Thyroid gland (tissue), 7 donors: ENCODE measurements around the genes LARP4 and SMAGP.

DNA sequence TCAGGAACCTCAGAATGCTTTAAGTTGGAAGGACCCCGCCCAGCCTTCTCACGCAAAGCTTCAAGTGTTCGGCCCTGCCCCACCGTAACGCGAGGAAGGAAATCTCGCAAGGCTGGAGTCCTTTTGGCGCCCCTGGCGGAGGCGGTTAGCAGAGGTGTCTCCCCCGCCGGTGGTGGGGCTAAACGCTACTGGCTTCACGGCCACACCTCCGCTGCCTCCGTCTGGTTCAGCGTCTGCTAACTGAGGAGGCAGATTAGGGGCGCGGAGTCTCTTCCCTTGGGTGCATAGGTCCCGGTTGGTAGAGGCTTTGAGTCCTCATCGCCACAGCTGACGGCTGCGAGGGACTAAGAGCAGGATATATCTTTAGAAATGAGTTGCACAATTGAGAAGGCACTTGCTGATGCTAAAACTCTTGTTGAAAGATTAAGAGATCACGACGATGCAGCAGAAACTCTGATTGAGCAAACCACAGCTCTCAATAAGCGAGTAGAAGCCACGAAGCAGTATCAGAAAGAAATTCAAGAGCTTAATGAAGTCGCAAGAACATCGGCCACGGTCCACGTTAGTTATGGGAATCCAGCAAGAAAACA is 22.0 kb downstream of the SPATS2 start:
- PRO-cap, 2 experiments, result no peak in any of the 2 experiments
- RAMPAGE, long total RNA, 5 experiments, result no peak in any of the 5 experiments

DNA sequence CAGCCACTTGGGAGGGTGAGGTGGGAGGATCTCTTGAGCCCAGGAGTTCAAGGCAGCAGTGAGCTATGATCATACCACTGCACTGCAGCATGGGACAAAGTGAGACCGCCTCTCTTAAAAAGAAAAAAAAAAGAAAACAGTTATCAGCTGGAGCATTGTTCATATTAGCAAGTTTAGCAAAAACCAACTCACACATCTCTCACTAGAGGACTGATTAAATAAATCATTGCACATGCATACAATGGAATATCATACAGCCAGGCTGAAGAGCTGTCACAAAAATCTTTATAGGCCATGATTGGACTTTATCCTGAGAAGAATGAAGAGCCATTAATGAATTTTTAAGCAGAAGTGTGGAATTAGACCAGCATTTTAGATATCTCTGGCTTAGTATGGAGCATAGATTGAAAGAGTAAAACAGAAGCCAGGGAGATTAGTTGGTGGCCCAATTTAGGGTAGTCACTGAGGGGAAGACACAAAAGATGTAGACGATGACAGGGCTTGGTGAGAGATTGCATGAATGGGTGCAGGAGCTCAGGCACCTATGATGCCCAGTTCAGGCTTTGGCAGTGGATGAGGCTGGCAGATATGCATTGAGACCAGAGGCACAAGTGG is 8.6 kb upstream of the MCRS1 start:
- PRO-cap, 2 experiments, result no peak in any of the 2 experiments
- RAMPAGE, long total RNA, 5 experiments, result no peak in any of the 5 experiments

- PRO-cap, 2 experiments, result no peak in any of the 2 experiments
- RAMPAGE, long total RNA, 5 experiments, result no peak in any of the 5 experiments
Observed at GRCh38 chr12:49621917-49622343, 1.4 kb upstream of the PRPF40B start.

DNA sequence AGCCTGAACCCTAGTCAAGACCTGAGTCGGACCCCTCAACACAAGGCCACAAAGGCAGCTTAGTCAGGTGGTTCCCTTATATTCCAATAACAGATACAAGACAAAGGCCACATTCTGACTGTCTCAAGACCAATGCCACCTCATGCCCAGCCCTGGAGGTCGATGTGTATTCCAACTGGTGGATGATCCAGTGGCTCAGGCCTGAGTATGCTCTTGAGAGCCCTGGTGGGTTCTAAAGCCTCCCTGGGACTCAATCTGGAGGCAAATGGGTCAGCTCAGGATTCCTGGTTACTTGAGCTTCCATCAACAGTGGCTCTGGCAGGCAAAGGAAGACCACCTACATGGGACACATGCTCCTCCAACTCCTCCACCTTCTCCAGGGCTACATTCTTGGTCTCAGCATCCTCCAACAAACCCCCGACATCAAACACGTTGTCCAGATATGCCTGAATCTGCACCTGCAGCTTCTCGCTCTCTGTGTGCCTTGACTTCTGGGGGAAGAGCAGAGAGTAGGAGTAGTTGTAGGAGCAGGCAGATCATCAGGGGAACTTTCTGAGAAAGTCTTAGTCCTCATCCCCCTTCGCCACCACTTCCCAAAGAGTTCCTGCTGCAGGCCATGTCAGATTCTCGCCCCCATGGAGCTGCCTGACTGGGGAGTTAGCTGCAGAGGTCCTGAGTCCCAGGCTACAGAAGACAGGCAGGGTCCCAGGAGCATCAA is 30.2 kb downstream of the PRPF40B start:
- PRO-cap, 2 experiments, result no peak in any of the 2 experiments
- RAMPAGE, long total RNA, 5 experiments, result no peak in any of the 5 experiments

DNA sequence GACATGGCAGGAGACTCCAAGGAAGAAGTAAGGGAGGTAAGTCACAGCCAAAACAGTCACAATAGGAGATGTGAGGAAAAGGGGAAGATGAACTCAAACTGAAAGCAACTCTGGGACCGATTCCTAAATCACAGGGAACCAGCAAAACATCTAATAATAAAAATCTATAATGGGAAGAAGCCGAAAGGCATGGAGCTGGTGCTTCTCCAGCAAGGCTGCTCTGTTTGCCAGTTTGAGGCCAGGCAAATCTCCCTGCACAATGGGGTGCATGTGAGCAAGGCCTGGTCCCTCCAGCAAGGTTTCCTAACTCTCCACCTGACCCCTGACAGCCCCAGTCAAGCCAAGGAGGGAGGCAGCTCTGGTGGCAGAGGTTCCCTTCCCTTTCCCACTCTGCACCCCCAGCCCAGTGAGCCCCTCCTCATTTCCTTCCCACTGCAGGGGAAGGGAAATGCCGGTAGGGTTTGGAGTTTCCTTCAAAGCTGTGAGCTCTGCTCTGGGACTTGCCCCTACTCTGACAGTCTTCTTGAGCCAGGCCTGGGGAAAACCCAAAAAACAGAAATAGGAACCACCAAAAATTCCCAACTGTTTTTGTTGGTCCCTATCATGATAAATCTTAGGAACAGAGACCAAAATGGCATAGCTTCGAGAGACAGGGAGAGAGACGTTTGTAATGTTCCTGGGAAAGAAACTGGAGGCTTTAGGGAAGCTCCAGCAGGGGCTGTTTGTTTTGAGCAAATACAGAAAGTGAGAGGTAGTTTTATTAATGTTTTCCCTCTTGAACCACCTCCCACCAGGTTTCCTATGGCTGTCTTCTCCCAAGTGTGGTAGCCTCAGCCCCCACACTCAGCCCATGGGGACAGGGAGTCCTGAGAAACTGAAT is 34.7 kb downstream of the FMNL3 start:
- PRO-cap, 2 experiments, result peak in 2 of 2 experiments; most common plus-strand start position 637 of the sequence (in 2); most common minus-strand start position 513 of the sequence (in 1)
- RAMPAGE, long total RNA, 5 experiments, result no peak in any of the 5 experiments

DNA sequence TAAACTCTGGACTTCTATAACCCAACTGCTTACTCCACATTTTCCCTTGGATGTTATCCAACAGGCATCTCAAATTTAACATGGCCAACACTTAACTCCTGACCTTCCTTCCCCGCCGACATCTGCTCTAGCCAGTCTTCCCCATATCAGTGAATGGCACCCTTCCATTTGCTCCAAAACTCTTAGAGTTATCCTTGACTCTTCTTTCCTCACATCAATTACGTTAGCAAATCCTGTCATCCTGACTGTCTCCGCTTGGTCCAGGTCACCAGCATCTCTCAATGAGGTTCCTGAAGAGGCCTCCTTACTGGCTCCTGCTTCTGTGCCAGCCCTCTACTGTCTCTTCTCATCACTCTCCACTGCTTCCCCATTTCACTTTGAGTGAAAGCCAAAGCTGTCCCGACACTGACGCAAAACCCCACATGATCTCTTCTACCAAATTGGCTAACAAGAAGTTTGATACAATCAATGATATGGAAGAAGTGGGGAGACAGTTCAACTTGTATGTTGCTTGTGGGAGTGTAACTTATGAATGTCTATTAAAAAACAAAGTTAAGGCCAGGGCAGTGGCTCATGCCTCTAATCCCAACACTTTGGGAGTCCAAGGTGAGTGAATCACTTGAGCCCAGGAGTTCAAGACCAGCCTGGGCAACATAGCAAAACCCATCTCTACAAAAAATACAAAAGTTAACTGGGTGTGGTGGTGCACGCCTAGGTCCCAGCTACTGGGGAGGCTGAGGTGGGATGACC is 42.9 kb downstream of the TMBIM6 start:
- PRO-cap, 2 experiments, result no peak in any of the 2 experiments
- RAMPAGE, long total RNA, 5 experiments, result no peak in any of the 5 experiments

DNA sequence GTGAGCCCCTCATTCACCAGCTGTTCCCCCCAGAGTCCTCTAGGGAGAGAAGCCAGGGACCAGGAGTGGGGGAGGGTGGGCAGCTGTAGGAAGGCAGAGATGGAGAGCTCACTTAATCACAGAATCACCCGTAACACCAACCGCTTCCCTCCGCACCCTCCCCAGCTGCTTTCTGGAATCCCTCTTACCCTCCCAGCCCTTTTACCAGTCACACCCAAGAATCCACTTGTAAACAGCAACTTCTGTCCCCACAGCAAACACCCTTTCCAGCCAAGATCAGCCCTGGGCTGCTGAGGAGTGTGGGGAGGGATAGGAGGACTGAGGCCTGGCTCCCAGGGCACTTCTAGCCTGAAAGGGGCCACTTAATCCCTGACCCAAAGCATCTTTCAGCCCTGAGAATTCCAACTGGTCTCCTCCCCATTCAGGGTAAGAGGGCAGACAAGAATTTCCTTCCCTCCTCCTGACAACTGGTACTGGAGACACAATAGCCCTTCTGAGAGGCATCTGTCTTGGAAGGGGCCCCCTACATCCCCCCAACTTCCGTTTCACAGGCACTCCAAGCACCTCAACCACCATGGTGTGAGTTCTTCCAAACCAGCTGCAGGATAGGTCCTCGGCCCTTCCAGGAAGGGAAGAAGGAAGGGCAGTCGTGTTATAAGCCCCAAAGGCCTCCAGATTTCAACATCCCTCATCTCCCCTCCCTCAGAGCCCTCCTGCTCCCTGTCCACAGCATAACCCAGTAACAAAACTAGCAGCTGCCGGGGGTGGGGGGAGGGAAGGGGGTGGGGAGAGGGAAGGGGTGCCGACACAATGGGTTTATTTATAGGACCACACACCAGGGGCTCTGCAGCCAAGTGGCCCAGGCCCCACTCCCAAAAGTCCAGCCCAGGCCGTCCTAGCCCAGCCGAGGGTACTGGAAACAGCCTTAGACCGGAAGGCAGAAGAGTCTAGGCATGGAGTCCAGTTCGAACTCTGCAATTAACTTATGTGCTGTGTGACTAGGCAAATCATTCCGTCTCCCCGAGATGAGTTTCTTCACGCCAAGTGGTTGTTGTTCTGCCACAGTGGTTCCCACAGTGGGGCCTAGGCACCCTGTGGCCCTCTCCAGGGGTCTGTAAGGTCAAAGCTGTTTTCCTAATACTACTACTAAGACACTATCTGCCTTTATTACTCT is 18.4 kb downstream of the NCKAP5L start:
- PRO-cap, 2 experiments, result peak in 1 of 2 experiments; most common minus-strand start position 174 of the sequence (in 1)
- RAMPAGE, long total RNA, 5 experiments, result no peak in any of the 5 experiments

DNA sequence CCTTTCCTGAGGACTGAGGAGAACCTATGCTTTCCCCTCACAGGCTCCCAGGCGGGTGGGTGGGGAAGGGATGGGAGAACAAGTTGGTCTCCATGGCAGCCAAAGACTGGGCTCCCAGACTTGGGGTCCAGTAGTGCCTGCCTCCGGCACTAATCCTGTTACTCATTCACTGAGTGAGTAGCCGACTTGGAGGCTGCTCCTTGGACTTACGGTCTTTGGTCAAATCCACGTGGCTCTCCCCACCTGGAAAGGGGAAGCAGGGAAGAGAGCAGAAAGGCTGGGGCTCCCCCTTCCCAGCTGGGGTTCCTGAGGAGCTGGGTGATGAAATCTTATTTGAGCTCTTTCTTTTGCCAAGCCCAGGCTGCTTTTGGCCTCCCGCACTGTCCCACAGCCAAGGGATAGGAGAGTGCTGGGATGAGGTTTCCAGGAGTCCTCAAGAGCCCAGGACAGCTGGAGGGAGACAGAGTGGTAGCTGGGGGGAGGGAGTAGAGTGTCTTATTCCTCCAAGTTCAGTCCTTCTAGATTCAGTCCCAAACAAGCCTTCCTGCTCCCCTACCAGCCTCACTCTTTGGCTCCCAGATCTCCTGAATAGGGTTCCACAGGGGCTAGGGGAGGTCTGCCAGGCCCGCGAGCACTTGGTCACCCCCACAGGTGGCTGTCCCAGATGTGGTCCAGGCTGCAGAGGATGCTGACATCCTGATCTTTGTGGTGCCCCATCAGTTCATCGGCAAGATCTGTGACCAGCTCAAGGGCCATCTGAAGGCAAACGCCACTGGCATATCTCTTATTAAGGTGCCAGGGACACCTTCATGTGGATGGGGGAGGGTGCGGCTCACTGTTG is 1.3 kb downstream of the GPD1 start:
- PRO-cap, 2 experiments, result no peak in any of the 2 experiments
- RAMPAGE, long total RNA, 5 experiments, result no peak in any of the 5 experiments

DNA sequence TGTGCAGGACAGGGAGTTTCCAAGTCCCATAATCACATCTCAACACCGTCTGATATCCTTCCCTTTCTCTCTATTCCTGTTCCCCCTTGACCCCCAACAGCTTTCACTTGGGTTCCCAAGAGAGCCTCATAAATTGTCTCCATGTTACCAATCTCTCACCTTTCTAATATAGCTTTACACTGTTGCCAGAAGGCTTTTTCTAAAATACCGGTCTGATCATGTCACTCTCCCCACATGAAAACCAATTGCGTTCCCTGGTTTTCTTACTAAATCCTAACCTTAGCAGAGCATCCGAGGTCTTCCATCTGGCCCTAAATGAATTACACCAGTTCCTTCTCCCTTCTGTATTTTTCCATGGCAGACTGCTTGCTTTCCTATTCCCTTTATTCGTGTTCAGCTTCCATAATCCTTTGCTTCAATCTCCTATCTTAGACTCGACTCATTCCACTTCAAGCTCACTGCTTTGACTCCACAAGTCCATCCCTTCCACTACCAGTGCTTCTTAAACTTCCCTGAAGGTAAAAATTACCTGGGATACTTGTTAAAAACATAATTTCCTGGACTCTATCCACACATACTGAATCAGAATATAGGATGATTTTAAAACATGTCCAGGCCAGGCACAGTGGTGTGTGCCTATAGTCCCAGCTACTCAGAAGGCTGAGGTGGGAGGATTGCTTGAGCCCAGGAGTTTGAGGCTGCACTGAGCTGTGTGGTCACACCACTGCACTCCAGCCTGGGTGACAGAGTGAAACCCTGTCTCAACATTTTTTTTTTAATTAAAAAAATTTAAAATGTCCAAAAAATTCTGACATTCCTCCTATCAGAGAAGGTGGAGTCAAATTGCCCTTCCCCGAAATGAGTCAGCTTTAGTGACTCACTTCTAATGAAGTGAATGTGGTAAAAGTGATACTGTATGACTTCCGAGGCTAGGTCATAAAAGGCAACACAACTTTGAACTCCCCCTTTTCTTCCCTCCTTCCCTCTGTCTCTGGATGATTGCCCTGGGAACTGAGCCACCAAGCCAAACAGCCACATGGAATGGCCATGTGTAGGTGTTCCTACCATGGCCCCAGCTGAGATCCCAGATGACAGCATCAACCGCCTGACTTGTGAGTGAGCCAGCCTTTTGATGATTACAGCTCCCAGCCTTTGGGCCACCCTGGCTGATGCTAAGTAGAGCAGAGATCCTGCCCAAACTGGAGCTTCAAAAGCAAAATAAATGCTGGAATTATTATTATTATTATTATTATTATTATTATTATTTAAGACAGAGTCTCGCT is 36.5 kb downstream of the LIMA1 start:
- PRO-cap, 2 experiments, result peak in 1 of 2 experiments; most common plus-strand start position 919 of the sequence (in 1); most common minus-strand start position 726 of the sequence (in 1)
- RAMPAGE, long total RNA, 5 experiments, result no peak in any of the 5 experiments

DNA sequence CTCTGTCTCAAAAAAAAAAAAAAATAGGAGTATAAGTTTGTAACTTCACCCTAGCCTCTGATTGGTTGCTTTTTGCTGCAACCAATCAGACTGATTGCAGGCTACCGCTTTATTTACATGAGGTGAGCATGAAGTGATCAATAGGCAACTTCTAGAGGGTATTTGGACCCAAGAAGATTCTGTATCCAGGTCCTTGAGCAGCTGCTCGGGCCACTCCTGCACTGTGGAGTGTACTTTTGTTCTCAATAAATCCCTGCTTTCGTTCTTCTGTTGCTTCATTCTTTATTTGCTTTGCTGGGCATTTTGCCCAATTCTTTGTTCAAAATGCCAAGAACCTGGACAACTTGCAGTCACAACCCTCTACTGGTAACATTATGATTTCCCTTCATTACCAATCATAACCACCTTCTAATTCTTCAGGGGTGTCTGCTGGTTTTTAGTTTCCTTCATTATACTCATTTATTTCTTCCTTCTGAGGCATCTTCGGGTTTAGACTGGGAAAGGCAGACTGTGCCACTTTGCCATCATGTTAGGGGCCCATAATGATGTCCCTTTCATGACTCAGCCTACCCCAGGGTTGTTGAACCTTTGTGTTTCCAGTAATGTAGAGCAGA is 43.4 kb upstream of the LIMA1 start:
- PRO-cap, 2 experiments, result no peak in any of the 2 experiments
- RAMPAGE, long total RNA, 5 experiments, result no peak in any of the 5 experiments

DNA sequence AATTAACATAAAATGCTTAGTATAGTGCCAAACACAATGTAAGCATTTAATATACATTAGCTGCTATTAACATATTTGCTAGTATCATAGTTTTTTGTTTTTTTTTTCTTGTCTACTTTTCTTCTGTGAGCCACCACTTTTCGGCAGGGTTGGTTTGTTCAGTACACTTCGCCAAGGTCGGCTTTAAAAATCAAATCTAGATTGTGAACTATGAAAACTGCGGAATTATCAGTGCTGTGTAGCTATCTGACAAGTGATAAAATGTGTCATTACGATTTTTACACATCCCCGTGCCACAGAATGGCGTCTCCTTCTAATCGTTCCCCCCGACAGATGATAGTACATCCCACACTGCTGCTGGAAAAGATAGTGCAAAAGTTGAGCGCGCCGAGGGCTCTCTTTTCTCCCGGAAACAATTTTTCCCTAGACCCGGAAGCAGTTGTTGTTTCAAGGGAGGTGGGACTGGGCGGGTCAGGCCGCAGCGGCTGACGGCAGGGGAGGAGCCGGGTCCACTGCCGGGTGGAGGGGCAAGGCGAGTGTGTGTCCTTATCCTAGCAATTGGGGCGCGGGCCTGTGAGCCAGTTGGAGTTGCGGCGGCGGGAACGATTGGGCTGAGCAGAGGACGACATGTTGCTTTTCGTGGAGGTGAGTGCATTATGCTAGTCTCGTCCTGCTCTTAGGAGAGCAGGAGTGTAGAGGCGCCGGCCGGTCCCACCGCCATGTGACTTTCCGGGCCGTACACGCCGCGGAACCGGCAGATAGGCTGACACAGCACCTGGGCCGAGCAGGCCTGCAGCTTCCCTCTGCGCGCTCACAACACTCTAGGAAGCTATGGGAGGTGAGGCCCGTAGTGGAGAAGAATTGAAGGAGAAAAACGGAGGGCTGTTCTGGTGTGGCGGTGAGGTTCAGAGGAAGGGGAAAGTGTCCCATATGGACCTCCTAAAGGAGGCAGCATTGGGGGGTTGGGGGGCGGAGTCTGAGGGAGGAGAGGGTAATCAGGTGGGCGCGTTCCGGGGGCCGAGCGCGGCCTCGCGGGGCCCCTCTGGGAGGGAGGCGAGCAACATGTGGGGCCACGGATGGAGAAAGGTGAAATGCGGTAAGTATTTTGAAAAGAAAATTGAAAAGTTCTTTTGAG is at the start of gene LARP4:
Gene LARP4 (plus strand): TSS at position 502 of the 1,135 bp plus-strand sequence.
- PRO-cap, 2 experiments, result peak in 2 of 2 experiments; most common plus-strand start position 557 of the sequence (in 1); most common minus-strand start position 414 of the sequence (in 2)
- RAMPAGE, long total RNA, 5 experiments, result start-site peak on the plus strand in 4 of 5 experiments, centred at positions 474 to 1,042 of the sequence, 26 to 409 reads per replicate

- PRO-cap, 2 experiments, result peak in 1 of 2 experiments; most common minus-strand start chr12:50488863 (in 1)
- RAMPAGE, long total RNA, 5 experiments, result no peak in any of the 5 experiments
Observed at GRCh38 chr12:50488689-50489154, 16.1 kb upstream of the DIP2B start.

- PRO-cap, 2 experiments, result no peak in any of the 2 experiments
- RAMPAGE, long total RNA, 5 experiments, result no peak in any of the 5 experiments
Observed at GRCh38 chr12:50597405-50597904, 92.7 kb downstream of the DIP2B start.

DNA sequence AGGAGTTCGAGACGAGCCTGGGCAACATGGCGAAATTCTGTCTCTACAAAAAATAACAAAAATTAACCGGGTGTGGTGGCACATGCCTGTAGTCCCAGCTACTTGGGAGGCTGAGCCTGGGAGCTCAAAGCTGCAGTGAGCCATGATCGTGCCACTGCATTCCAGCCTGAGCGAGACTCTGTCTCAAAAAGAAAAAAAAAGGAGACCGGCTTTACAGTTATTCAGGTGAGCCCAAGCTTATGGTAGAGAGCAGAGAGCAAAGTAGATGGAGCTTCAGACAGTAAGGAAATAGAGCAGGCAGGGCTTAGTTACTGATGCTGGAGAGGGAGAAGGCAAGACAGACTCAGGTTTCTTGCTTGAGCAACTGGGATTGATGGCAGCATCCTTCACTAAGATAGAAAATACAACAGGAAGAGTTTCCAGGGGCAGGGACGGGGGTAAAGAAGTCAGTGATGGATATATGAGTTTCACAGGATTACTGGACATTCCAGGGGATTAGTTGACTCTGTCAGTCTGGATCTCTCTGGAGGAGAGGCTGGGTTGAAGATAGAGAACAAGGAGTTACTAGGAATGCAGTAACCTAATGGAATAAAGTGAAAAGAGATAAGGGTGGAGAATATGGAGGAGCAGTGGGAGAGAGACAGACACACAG is 74.6 kb upstream of the ATF1 start:
- PRO-cap, 2 experiments, result no peak in any of the 2 experiments
- RAMPAGE, long total RNA, 5 experiments, result no peak in any of the 5 experiments

- PRO-cap, 2 experiments, result peak in 2 of 2 experiments; most common plus-strand start chr12:50932836 (in 2); most common minus-strand start chr12:50932556 (in 1)
- RAMPAGE, long total RNA, 5 experiments, result no peak in any of the 5 experiments
Observed at GRCh38 chr12:50932498-50933467, 8.0 kb downstream of the METTL7A start.

GRCh38 chr12:50933623-50934099 is 8.8 kb downstream of the METTL7A start:
- PRO-cap, 2 experiments, result peak in 1 of 2 experiments; most common plus-strand start chr12:50933998 (in 1)
- RAMPAGE, long total RNA, 5 experiments, result no peak in any of the 5 experiments

DNA sequence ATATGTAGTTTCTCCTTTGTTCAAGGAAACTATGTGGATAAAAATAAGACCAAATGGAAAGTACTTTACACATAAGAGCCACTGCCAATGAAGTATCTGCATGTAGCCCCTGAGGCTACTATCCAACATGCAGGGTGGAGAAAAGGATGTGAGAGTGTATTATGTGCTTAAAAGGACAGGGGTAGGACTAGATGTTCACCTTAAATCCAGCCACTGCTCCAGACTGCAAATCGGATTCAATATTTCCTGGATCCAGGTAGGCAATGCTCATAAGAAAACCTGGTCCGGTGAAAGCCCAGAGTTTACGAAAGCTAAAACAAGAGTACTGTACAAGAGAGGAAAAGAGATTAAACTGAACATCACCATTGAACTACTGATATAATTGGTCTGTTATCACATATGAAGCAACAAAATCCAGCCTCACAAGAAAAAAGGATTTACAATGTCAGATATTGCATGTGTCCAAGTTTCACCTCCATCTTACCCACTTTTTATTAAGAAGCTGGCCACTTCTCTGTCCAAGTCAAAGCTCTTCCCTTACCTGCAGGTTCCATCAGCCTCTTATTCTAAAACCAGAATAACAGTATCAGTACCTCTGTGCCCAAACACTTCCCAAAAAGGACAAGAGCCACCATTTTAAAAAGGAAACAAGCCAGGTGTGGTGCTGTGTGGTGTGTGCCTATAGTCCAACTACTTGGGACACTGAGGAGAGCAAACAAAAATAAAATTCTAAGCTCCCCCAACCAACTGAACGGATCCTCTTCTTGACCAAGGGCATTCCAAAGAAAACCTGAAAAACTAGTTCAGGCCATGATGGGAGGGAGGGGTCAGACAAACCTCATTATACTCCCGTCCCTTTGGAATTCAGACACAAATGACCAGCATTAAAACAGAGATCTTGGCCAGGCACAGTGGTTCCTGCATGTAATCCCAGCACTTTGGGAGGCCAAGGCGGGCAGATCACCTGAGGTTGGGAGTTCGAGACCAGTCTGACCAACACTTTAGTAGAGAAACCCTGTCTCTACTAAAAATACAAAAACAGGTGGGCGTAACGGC is 20.7 kb downstream of the SLC11A2 start:
- PRO-cap, 2 experiments, result peak in 1 of 2 experiments; most common plus-strand start position 867 of the sequence (in 1); most common minus-strand start position 692 of the sequence (in 1)
- RAMPAGE, long total RNA, 5 experiments, result no peak in any of the 5 experiments

DNA sequence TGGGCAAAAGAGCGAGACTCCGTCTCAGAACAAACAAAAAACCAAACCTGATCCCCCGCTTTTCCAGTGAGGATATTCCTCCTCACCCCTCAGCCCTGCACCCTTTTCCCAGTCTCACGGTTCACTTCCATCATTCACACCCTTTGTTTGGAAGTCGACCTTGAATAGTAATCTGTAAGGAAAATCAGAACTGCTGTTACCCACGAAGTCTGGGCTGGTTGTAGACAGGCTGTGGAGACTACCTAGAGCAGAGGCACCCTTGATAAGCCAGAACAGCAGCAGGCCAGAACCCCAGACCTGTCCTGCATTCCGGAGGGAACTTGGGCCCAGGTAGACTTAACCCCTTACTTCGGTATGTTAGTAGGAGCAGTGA is 1.1 kb downstream of the DAZAP2 start:
- PRO-cap, 2 experiments, result no peak in any of the 2 experiments
- RAMPAGE, long total RNA, 5 experiments, result no peak in any of the 5 experiments

DNA sequence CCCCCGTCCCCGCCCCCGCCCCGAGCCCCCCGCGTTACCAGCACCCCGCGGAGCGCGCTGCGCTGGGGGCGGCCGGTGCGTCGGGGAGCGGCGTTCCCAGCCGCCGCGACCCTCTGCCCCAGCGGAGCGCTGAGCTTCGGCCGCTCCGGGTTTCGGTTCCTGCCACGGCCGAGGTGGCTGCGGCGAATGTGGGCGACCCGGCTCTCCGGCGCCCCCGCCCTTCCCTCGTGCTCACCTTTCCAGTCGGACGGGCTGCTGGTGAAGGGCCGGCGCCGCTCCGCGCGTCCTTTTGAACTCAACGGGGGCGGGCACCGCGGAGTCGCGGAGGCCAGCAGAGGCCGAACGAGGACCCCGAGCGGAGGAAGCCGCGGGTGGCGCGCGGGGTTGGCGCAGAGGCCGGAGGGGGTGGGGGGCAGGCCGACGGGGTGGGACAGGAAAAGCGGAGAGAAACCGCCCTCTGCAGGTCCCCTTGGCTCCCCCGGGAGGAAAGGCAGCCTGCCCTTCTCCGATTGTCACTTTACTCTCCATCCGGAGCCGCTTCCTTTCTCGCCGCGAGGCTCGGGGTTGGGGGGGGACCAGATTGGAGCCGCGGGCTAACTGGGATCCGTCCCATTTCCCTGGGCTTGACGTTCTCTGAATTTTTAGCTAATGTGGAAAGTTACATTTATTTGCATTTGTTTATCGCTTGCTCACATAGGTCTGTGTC is at the start of gene SMAGP:
Gene SMAGP (minus strand): TSS at position 395 of the 706 bp plus-strand sequence.
- PRO-cap, 2 experiments, result peak in 2 of 2 experiments; most common plus-strand start position 43 of the sequence (in 1); most common minus-strand start position 170 of the sequence (in 1)
- RAMPAGE, long total RNA, 5 experiments, result start-site peak on the minus strand in 3 of 5 experiments, centred at positions 262 to 368 of the sequence, 18 to 141 reads per replicate

DNA sequence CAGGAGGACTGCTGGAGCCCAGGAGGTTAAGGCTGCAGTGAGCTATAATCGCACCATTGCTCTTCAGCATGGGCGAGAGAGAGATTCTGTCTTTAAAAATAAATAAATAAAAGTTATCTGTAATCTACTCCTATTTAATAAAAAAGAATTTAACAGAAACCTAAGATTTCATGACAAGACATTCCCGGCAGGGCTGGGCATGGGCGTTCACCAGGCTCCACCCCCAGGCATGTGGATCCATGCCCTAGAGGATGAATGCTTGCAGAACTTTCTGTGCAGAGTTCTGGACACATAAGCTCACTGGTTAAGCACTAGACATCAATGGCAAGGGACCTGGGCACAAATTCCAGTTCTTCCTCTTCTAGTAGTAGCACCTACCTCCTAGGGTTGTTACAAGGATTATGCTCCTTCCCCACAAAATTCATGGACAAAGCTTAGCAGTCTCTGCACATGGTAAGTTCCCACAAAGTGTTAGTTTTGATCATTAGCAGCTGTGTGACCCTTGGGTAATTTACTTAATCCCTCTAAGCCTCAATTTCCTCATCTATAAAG is 10.0 kb downstream of the GALNT6 start:
- PRO-cap, 2 experiments, result no peak in any of the 2 experiments
- RAMPAGE, long total RNA, 5 experiments, result no peak in any of the 5 experiments